Metastatic Breast Carcinoma in the Brain (tissue), 10 donors: ENCODE measurements around the genes SPINK13 and PCYOX1L.

- PRO-cap, 10 experiments = no peak in any of the 10 experiments
These were observed 6.6 kb upstream of the SCGB3A2 start for GRCh38 chr5:147871581-147872574.

- PRO-cap, 10 experiments = peak in 1 of 10 experiments; most common plus-strand start chr5:147946642 (in 1); most common minus-strand start chr5:147946908 (in 1)
These were observed 40.3 kb upstream of the C5orf46 start for GRCh38 chr5:147946276-147947396.

DNA sequence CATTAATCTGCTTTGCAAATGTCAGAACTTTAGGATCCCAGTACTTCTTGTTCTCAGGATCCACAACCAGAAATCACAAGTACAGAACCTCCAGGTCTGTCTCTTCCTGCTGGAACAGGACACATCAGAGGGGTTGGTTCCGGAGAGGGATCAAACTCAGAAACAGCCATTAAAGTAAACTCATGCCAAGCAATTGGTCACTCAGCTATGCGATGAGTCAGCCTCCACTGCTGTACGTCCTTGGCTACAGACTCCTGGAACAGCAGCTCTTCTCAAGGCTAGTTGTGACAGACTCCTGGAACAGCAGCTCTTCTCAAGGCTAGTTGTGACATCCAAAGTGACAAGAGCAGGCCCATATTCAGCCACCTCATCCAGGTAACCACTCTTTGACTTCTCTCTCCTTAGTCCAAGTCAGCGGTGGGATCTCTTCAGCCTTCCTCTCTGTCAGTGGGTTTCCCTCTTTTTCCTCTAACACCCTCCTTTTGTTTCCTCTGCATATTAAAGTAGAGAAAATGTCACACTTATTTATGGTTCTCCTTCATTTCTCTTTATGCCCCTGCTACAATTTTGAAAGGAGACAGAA lies at the start of gene SPINK13:
TSS of gene SPINK13 (plus strand) at position 281 of the 583 bp plus-strand sequence.
- PRO-cap, 10 experiments = no peak in any of the 10 experiments

- PRO-cap, 10 experiments = no peak in any of the 10 experiments
These were observed 69.1 kb downstream of the FBXO38 start for GRCh38 chr5:148452765-148453430.

DNA sequence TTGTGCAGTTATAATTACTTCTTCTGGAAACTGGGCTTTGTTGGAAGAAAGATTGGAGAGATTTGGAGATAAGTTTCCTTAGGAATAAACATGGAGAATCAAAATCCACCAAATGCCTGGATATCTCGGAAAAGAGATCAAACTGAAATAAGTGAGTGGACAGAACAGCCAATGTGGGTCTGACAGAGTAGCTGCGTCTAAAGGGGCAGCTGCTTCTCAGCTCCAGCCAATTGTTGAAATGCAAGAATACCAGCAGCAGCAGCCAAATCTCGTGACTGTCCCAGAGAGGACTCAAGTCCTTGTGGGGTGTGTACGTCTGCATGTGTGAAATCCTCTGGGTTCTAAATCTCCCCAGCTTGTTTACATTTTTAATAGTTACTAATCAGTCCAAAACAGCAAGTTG lies 85.6 kb upstream of the ADRB2 start:
- PRO-cap, 10 experiments = no peak in any of the 10 experiments

GRCh38 chr5:148805856-148806533 lies 20.4 kb upstream of the ADRB2 start:
- PRO-cap, 10 experiments = no peak in any of the 10 experiments

DNA sequence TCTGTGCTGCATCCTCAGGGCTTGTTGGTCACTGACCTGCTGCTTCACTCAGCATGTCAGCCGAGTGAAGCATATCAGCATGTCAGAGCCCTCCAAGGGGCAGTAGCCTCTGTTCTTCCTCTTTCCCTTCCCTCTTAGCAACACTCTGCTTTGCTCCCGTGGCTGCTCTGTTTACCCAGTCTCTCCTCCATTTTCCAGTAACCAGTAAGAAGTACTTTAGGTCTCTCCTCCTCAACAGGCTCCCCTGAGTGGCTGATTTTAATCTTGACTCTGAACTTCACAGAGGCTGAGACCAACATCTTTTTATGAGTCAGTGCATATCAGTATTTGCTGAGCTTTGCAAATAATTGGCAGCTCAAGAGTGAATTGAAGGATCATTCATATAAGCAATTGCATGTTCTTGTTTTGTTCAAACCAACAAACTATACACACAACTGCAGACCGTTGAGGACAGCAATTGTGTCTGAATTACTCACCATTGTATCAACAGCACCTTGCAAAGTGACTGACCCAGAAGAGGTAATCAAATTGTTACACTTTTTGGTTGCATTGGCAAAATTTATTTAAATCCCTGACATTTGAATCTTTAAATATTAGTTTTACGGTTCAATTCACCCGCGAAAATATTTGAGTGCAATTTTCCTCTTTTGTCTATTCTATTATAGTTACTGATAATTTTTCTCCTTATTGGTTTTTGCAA lies 18.4 kb upstream of the ADRB2 start:
- PRO-cap, 10 experiments = no peak in any of the 10 experiments

DNA sequence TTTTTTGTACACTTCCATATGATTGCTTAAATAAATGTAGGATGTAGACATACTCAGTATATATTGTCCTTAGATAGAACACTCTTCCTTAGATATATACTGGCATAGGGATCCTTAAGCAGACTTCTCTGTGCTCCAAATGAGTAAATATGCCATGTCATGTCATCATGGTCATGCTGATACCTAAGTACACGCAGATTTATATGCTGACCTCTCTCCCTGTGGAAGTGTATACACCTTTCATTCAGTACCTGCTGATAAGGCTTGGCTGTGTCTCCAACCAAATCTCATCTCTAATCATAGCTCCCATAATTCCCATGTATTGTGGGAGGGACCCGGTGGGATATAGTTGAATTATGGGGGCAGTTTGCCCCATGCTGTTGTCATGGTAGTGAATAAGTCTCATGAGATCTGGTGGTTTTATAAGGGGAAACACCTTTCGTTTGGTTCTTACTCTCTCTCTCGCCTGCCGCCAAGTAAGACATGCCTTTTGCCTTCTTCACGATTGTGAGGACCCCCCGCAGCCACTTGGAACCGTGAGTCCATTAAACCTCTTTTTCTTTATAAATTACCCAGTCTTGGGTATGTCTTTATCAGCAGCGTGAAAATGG lies 10.3 kb downstream of the ADRB2 start:
- PRO-cap, 10 experiments = no peak in any of the 10 experiments

DNA sequence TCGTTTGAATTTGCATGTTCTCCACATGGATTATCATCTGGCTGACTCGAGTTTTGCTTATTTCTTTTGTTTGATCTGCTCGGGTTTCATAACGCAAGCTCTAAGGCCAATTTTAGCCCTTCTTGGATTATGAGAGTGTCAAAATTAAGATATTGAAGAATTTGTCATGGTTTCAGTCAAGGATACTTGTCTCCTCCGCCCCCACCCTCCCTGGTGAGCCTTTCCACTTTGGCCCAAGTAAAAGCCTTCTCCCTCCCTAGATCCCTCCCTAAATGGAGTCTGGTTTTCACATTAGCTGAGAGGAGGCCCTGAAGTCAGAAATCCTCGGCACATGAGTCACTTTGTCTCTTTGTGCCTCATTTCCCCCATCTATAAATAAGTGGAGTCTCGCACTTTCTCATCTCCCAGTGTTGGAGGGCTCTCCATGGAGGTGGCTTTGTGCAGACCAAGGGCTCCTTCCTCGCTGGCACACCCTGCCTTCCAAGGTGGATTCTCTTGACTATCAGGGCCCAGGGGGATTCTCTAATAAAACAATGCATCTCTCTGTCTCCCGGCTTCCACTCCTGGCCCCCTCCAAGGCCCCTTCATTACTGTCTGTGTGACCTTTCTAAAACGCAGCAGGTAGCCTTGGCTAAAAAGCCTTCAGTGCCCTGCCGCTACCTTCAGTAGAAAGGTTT lies 17.4 kb downstream of the ADRB2 start:
- PRO-cap, 10 experiments = no peak in any of the 10 experiments

- PRO-cap, 10 experiments = no peak in any of the 10 experiments
These were observed 106.2 kb downstream of the SH3TC2 start for GRCh38 chr5:148956570-148957087.

DNA sequence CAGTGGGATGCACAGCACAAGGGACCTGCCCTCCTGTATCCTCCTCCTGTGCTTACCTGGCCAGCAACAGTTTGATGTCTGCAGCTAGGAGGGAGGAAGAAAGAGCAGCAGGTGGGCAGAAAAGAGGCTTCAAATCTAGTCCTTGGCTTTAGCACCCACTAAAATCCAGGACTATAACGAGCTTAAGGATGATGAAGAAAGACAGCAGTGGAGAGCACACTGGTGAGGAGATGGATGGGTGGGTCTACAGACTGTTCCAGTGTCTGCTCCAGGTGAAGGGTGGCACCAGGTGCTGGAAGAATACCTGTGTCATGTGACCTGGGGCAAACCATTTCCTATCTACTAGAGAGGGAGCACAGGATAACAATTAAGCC lies 100.0 kb downstream of the SH3TC2 start:
- PRO-cap, 10 experiments = no peak in any of the 10 experiments

- PRO-cap, 10 experiments = no peak in any of the 10 experiments
These were observed 76.2 kb downstream of the SH3TC2 start for GRCh38 chr5:148986493-148987160.

GRCh38 chr5:149135391-149135839 lies 5.9 kb upstream of the ABLIM3 start:
- PRO-cap, 10 experiments = no peak in any of the 10 experiments

GRCh38 chr5:149150341-149150680 lies 9.0 kb downstream of the ABLIM3 start:
- PRO-cap, 10 experiments = no peak in any of the 10 experiments

GRCh38 chr5:149273800-149274287 lies 2.2 kb downstream of the AFAP1L1 start:
- PRO-cap, 10 experiments = no peak in any of the 10 experiments

GRCh38 chr5:149332535-149332944 lies 12.8 kb upstream of the GRPEL2 start:
- PRO-cap, 10 experiments = no peak in any of the 10 experiments

DNA sequence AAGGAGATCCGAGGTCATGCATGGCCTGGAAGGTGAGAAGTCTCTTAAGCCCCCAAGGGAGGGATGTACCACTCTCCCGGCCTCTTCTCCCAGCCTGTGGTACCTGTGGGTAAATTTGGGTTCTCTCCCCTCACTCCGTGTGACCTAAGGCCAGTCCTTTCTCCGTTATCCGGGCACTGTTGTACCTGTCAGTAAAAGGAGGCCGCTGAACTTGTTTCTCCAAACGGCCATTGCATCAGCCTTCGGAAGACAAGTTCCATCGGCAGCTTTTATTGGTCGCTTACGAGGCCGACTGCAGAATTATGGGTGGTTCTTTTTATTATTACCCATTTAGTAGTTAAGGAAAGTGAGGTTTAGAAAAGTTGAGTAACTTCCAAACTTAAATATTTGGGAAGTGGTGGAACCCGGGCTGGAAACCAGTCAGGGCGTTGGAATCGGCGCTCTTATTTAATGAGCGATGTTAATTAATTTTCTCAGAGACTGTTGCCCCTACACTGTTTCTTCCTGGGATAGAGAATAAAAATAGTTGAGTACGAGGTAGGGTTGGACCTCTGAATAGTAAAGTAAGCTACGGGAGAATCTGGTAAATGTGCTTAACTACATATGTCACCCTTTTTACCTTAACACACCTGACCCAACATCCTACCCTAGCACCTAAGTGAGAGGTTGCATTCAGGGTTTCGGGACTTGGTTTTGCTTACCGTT lies 681 bp downstream of the GRPEL2 start:
- PRO-cap, 10 experiments = no peak in any of the 10 experiments

GRCh38 chr5:149357448-149358345 lies at the start of gene PCYOX1L:
Gene PCYOX1L, plus strand, starts transcription at chr5:149358046.
- PRO-cap, 10 experiments = peak in 10 of 10 experiments; most common plus-strand start chr5:149358037 (in 10); most common minus-strand start chr5:149357814 (in 2)

DNA sequence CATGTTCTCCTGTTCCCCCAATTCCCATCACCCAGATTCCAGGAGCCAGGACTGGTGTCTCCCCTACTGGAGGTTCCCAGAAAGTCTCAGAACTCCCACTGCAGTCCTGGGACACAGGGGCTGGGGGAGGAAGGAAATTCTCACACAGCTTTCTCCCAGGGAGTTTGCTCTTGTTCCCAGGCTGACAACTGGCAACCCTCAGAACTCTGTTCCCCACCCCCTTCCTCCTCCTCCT lies 27.1 kb upstream of the IL17B start:
- PRO-cap, 10 experiments = no peak in any of the 10 experiments

DNA sequence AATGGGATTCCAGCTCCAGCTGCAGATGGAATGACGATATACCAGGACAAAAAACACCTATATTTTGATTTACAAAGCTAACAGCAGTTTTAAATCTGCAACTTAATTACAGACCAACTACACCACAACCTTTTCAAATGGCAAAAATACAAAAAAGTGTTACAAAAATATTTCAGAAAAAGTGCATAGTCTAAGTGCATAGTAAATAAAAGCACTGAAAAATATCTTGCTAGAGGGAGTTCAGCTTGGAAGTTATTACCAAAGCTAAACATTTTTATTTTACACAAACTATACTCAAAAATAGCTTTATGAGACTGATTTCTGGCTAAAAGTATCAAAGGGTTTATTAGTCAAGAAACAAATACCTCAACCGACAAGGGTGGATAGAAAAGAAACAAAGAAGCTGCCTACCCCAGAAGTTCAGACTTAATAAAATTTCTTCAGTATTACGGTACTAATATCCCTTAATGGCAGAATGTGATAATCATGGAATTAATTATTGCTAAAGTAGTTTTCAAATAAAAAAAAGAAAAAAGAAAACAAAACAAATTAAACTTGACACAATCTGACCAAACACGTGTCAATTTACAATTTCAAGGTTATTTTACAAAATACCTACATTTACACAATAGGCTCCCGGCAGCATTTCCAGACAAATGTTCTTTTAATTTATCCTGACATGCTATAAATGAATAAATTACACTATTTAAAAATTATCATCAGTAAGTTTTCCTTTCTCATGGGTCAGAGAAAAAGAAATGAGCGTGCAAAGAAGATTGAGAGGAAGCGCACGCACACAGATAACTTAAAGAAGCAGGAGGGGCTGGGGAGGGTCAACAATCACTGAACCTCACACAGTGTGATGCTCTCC lies 56.3 kb downstream of the CSNK1A1 start:
- PRO-cap, 10 experiments = no peak in any of the 10 experiments